Astrocyte (in vitro differentiated cells and primary cell): ENCODE measurements around a stretch of chr2.

GRCh38 chr2:231796075-231796572, 9.9 kb downstream of the COPS7B start:
- PRO-cap, result no peak
- RRBS, 2 experiments, result no CpG with 5 or more reads among the region's 7 CpGs

DNA sequence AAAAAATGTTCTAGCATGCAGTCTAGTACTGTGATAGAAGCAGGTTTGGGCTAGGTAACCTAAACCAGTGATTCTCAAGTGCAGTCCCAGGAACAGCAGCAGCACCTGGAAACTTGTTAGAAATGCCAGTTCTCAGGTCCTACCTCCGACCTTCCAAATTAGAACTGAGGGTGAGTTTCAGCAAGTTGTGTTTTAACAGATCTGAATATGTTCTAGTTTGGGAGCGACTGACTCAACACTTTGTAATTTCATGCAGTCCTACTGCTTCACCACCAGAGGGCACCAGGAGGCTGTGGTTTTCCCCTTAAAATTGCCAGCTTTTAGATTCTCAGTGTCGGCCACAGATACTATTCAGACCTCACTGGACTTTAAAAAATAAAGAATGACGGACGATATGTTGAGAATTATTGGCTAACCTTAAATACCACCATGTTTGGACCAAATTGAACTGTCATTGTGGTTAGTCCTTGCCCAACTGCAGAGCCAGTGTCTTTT, 20.2 kb downstream of the NPPC start:
- PRO-cap, result no peak
- RRBS, 2 experiments, result no CpG with 5 or more reads among the region's 5 CpGs

GRCh38 chr2:232309653-232310064, 68.9 kb upstream of the ALPP start:
- PRO-cap, result no peak
- RRBS, 2 experiments, result no CpG with 5 or more reads among the region's 2 CpGs

DNA sequence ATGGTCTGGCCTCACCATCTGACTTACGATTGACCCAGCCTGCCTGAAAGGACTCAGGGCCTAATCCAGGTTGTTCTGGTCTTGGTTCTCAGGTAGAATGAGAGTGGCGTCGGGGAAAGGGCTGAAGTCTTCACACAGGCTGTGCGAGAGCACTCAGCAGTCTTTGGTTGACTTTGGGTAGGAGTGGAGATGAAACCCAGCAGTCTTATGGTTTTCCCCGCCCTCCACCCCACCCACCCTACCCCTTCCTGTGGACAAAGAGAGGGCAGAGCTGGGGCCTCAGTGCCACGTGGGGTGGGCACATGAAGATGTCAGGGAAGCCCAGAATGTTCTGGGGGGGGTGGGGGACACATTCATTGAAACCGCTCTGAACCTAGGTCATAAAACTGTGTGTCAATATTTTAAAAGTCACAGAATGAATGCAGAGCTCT, 58.7 kb upstream of the ALPP start:
- PRO-cap, result no peak
- RRBS, 2 experiments, result no CpG with 5 or more reads among the region's 7 CpGs

DNA sequence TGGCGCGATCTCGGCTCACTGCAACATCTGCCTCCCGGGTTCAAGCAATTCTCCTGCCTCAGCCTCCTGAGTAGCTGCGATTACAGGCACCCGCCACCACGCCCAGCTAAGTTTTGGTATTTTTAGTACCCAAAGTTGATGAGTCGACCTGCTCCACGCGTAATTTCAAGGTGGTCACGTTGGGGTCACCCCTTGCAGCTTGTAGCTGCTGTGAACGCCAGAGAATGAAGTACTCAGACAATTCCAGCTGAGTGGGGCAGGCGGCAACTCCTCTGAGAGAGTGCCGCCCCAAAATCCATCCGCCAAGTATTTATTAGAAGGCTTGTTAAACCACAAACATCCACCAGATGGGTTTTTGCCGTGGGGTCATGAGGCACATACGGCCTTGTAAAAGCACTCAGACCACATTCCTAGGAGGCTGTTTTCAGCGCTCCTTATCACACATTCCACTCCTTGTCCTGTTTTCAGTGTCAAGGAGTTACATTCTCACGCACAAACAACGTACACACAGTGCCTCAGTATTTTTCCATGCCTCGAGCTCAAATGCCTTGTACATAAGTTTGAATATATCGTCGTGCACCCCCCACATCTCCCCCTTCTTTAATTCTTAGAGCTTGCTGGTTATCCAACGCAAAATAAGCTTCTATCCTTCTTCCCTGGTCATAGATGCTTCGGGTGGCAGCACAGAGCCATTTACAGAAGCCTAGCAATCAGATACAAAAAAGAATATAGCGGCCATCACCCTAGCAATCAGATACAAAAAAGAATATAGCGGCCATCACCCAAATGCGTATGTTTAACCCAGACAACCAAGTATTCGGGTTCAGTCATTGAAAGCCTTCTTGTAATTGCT, 7.2 kb downstream of the ALPP start:
- PRO-cap, result no peak
- RRBS, 2 experiments, result no CpG with 5 or more reads among the region's 29 CpGs

GRCh38 chr2:232584034-232584607, 33.6 kb downstream of the EIF4E2 start:
- PRO-cap, result no peak
- RRBS, 2 experiments, result no CpG with 5 or more reads among the region's 6 CpGs

DNA sequence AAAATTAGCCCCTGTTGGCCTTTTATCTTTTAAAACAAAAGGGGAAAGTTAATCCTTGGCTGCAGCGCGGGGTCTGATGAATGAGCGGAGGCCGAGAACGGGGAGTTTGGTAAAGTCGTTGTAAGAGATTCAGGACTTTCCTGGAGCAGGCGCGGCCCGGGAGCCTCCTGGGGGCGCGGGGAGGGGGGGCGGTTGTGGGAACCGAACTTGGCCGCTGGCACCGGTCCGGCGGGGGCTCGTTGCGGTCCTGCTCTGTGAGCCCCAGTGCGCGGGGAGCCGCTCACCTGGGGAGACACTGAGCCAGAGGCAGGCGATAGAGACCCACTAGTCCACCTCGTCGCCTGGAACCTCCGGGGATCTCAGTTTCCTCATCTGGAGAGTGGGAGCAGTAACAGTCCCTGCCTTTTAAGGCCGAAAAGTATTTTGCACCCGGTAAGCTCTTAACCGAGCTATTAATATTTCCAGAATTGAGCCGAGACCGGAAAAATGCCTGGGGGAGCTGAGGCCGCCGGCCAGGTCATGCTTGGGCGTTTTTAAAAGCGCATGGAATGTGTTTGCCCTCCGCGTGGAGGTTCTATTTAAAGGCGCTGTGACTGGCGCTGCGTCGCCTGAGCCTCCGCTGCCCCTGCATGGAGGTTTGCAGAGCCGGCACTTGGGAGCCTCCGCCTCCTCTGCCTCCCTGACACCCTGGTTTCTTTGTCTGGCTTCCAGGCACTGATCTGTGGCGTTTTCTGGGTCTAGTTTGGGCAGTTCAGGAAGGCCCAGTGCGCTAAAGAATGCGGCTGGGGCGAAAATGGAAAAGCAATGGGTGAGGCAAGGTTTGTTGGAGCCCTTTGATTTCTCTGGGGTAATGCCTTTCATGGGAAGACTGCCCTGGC, 1.2 kb downstream of the EFHD1 start:
- PRO-cap, result no peak
- RRBS, 2 experiments, result 10 to 14% methylated on average over 11 of the region's 48 CpGs

DNA sequence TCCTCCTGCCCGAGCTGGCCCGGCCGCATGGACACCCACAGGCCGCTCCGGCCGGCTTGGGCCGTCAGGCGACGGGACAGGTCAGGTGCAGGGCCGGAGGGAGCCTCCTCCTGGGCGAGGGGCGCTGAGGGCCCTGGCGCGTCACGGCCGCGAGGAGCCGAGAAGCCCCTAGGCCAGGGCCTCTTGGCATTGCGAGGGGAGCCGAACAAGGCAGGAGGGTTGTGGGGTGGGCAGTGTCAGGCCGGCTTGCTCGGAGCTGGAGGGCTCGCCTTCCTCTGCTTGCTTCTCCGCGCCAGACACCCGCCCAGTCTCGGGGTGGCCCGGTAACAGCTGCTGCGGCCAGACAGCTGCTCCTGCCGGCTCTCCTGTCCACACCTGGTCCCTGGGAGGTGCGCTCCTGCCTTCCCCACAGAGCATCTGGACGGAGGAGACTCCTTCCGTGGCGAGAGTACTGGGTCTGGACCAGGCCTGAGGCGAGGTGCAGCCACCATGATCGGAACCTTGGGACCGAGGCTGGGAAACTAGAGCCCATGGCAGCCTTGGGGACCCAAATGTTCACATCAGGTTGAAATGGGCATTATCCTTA, 462 bp downstream of the GIGYF2 start:
- PRO-cap, result no peak
- RRBS, 2 experiments, result 1 to 3% methylated on average over 14 to 15 of the region's 37 CpGs

- PRO-cap, result no peak
- RRBS, 2 experiments, result no CpG with 5 or more reads among the region's 1 CpG
Measured at GRCh38 chr2:232748877-232749287, 27.5 kb downstream of the KCNJ13 start.

DNA sequence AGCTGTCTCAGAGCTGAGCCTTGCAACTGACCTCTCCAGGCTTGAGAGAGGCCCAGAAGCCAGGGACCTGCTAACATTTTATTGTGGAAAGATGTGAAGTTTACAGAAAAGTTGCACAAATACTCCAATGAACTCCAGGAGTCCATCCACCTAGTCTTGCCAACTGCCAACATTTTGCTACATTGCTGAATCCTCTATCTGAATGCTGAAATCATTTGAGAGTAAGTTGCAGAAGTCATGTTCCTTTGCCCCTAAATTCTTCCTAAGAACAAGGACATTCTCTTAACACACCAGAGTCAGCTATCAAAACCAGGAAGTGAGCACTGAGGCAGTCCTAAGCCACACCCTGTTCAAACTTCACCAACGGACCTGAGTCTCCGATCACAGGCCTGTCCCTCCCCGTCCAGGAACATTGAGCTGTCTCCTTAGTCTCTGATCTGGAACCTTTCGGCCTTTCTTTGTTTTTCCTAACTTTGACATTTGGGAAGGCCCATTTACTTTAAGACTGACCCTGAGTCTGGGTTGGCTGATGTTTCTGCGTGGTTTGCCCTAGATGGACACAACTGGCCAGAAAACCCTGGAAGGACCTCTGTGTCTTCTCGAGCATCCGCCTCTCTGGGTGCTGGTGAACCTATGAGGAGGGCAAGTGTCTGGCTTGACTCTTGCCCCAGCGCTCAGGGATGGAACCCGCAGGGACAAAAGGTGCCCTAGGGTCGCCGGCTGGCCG, 4.1 kb downstream of the SNORC start:
- PRO-cap, result no peak
- RRBS, 2 experiments, result no CpG with 5 or more reads among the region's 12 CpGs

GRCh38 chr2:232890817-232891678, 21.0 kb downstream of the SNORC start:
- PRO-cap, result no peak
- RRBS, 2 experiments, result no CpG with 5 or more reads among the region's 26 CpGs

DNA sequence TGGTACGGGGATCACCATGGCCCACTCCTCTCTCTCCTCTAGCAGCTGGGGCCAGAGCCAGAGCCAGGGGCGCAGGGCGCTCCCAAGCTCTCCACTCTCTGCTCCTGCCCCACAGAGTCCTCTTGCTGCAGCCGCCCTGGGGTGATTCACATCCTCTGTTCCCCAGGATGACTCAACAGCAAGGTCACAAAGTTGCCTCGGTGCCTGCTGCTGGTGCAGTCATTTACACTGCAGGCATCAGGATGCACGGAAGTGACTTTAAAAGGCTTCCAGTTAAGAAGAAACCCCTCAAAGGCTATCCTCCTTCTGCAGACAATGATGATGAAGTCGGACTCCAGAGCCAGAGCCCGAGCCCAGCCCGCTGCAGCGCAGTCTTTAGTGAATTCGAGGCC, 31.9 kb downstream of the SNORC start:
- PRO-cap, result bidirectional peak, plus-strand start at position 223 of the sequence, minus-strand start at position 118 of the sequence
- RRBS, 2 experiments, result 3% methylated on average over 3 of the region's 11 CpGs; no CpG with 5 or more reads in 1 of the 2 experiments

DNA sequence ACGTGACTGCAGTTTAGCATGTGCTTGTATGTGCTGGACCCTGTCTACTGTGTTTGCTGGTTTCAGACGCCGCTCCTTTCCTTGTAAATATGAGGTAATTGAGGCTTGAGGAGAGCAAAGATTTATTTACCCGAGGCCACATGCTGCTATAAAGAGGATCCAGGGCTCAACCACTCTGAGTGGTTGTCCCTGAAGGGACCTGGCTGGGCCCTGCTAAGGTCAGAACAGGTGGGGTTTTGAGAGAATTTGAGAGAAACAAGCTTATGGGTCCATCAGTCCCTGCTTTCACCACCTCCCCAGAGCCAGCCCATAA, 57.1 kb downstream of the NGEF start:
- PRO-cap, result no peak
- RRBS, 2 experiments, result no CpG with 5 or more reads among the region's 4 CpGs

DNA sequence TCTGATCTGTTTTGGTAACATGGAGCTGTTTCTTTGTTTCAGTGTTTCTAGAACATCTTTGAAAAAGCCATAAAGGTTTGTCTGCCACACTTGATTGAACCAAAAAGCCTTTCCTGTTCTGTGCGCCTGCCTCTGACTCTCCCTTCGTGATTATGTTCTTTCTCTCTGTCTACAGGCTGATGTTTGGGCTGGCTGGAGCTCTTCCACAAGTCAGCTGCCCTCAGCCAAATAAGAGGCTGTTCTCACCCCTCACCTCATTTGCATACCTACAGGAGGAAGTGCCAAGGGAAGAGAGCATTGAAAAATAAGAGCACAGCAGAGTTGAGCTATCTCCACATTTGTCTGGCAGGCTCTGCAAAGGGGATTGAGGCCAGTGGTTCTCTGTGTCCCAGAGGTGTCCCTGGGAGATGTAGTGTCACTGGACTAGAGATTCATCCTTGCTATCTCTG, 15.8 kb downstream of the INPP5D start:
- PRO-cap, result no peak
- RRBS, 2 experiments, result no CpG with 5 or more reads among the region's 2 CpGs

GRCh38 chr2:233145608-233146696, 85.8 kb downstream of the INPP5D start:
- PRO-cap, result no peak
- RRBS, 2 experiments, result no CpG with 5 or more reads among the region's 25 CpGs

- PRO-cap, result no peak
- RRBS, 2 experiments, result no CpG with 5 or more reads among the region's 6 CpGs
Measured at GRCh38 chr2:233154903-233155374, 94.8 kb downstream of the INPP5D start.

- PRO-cap, result no peak
- RRBS, 2 experiments, result no CpG with 5 or more reads among the region's 4 CpGs
Measured at GRCh38 chr2:233196373-233196707, 55.1 kb upstream of the ATG16L1 start.

GRCh38 chr2:233200927-233201283, 50.6 kb upstream of the ATG16L1 start:
- PRO-cap, result no peak

DNA sequence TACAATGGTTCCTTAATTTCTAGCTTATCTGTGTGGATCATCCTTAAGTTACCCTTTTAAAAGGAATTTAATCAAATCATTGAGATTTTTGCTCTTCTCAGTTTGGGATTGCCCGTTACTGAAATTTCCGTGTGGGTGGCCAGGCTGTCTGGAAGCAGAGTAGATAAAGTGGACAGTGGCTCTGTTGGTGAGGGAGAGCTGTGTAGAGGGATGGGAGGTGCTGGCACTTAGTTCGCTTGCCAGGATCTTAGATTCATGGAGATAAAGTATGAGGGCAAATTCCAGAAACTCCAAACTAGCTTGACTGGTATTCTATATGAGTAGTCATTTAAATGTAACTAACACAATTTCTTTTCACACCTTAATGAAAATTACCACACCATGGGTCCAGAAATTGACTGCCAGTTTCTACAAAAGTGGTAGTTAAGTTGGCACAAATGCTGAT, 27.3 kb upstream of the SAG start:
- PRO-cap, result no peak
- RRBS, 2 experiments, result no CpG with 5 or more reads among the region's 3 CpGs

- PRO-cap, result no peak
- RRBS, 2 experiments, result no CpG with 5 or more reads among the region's 7 CpGs
Measured at GRCh38 chr2:233359027-233359808, 4.9 kb downstream of the DGKD start.